Cerebellum (tissue), 5 donors: ENCODE results near the gene COL26A1.

- PRO-cap, 3 experiments = no peak in any of the 3 experiments
- RAMPAGE, long total RNA = no peak
These were observed 2.9 kb downstream of the GNB2 start for GRCh38 chr7:100676422-100676896.

- PRO-cap, 3 experiments = no peak in any of the 3 experiments
- RAMPAGE, long total RNA = no peak
These were observed 6.8 kb downstream of the GNB2 start for GRCh38 chr7:100680010-100681105.

DNA sequence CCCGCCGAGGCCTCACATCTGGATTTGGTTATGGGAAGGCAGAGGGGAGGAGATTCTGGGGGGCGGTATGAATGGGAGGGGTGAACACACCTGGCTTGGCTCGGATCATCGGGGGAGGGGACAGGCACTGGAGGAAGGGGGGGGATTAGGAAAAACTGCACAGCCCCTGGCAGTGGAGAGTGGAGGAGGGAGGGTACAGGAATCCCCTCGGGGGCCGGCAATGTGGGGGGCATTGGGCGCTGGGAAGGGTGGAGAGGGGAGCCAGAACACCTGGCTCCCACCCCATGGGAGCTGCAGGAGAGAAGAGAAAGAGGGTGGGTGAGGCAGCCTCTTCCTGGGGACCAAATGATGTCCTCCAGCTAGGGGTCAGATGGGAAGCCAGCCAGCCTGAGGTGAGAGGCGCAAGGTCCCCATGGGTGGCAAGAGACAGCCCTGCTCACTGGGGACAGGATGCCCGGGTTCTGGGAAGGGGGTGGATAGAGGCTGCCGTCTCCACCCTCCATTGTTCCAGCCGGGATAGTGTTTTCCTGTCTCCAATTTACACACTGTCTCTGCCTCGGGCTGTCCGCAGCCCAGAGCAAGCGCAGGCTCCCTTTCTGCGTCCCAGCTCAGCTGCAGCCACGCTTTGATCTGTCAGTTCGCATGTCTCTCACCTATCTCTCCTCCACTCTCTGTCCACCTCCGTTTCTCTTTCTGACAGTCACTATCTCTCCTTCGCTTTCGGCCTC is 2.3 kb downstream of the EPHB4 start:
- PRO-cap, 3 experiments = no peak in any of the 3 experiments
- RAMPAGE, long total RNA = no peak

GRCh38 chr7:100924191-100924899 is 25.0 kb upstream of the MUC3A start:
- PRO-cap, 3 experiments = no peak in any of the 3 experiments
- RAMPAGE, long total RNA = no peak

DNA sequence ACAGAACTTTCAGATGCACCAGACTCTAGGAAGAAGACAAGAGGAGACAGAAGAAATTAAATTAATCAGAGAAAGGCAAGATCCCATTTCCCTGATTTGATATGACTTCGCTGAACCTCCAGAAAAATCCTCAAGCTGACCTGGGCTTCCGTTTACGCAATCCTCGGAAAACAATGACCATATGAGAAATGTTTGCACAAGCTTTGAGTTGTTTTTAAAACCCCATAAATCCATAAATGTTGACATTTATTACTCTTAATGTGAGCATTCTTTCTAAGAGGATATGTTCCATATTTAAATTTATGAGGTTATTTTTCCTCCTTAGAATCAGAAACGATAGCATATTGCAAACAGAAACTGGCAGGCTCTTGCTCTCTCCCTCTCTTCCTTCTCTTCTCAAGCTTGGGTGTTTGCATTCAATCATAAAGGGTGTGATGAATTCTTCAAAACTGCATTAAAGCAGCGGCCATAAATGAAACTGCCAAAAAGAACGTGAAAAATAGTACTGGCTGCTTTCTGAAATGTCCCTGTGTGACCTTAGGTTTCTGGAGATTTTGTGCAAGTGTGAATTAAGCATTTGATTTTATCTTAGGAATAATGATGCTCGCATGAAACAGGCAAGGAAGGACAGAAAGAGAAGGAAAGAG is 6.9 kb upstream of the MUC3A start:
- PRO-cap, 3 experiments = no peak in any of the 3 experiments
- RAMPAGE, long total RNA = no peak

- PRO-cap, 3 experiments = no peak in any of the 3 experiments
- RAMPAGE, long total RNA = no peak
These were observed 2.1 kb downstream of the MUC3A start for GRCh38 chr7:100951109-100952256.

DNA sequence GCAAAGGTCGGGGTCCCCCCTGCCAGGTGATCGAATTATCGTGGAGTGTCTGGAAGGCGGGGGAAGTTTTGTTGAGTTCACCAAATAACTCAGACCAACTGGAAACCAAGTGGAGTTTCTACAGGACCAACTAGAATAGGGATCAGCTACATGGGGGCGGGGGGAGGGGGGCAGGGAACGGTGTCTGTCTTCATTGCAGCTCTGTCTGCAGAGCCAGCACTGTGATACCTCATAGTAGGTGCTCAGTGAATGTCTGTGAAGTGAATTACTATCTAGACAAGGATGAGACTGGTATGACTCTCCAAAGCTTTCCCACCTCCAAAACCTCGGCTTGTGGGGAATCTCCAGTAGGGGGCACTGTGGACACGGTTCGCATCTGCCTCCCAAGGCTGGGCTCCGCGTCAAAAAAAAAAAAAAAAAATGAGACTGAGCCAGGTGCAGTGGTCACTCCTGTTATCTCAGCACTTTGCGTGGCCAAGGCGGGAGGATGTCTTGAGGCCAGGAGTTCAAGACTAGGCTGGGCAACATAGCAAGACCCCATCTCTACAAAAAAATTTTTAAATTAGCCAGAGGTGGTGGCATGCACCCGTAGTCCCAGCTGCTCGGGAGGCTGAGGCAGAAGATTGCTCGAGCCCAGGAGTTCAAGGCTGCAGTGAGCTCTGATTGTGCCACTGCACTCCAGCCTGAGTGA is 9.5 kb downstream of the TRIM56 start:
- PRO-cap, 3 experiments = no peak in any of the 3 experiments
- RAMPAGE, long total RNA = no peak

DNA sequence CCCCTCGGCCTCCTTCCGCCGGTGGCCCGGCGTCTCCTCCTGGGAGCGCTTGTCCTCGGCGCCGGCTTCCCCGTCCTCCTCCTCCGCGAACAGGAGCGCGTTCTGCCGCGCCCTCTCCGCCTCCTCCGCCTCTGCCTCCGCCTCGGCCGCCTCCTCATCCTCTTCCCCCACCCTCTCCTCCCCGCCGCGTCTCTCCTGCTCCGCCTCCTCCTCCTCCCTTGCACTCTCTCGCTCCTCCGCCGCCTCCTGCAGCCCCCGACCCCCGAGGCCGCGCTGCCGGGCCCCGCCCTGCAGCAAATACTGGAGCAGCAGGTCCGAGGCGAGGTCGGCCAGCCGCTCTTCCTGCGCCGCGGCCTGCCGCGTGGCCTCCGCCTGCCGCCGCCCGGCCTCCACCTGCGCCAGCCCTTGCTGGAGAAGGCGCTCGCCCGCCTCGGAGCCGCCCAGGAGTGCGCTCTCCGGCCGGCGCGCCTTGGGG is 1.8 kb downstream of the VGF start:
- PRO-cap, 3 experiments = peak in 2 of 3 experiments; most common plus-strand start position 296 of the sequence (in 1); most common minus-strand start position 104 of the sequence (in 2)
- RAMPAGE, long total RNA = no peak

DNA sequence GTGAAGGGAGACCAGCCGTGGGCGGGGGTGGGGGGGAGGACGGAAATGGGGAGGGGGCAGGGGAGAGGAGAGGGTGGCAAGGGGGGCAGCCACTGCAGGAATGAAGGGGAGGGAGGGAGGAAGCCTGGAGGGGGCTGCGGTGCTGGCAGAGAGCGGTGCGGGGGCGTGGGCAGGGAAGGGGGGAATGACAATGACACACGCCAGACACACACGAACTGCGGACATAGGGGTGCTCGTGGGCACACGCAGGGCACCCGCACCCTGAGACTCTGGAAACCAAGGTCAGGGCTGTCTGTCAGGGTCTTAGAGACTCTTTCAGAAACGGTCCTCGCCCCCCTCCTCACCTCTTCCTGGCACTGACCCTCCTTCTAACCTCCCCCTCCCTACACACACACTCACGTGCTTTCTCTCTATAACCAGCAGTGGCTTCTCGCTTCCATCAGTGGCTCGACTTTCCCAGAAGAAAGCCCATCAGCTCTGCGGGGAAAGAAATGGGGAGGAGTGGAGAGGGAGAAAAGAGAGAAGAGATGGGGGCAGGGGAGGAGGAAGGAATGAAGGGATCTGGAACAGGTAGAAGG is 1.5 kb upstream of the VGF start:
- PRO-cap, 3 experiments = no peak in any of the 3 experiments
- RAMPAGE, long total RNA = no peak

GRCh38 chr7:101200380-101200785 is 453 bp downstream of the MOGAT3 start:
- PRO-cap, 3 experiments = no peak in any of the 3 experiments
- RAMPAGE, long total RNA = no peak

GRCh38 chr7:101232906-101233854 is 4.4 kb downstream of the CLDN15 start:
- PRO-cap, 3 experiments = no peak in any of the 3 experiments
- RAMPAGE, long total RNA = no peak

DNA sequence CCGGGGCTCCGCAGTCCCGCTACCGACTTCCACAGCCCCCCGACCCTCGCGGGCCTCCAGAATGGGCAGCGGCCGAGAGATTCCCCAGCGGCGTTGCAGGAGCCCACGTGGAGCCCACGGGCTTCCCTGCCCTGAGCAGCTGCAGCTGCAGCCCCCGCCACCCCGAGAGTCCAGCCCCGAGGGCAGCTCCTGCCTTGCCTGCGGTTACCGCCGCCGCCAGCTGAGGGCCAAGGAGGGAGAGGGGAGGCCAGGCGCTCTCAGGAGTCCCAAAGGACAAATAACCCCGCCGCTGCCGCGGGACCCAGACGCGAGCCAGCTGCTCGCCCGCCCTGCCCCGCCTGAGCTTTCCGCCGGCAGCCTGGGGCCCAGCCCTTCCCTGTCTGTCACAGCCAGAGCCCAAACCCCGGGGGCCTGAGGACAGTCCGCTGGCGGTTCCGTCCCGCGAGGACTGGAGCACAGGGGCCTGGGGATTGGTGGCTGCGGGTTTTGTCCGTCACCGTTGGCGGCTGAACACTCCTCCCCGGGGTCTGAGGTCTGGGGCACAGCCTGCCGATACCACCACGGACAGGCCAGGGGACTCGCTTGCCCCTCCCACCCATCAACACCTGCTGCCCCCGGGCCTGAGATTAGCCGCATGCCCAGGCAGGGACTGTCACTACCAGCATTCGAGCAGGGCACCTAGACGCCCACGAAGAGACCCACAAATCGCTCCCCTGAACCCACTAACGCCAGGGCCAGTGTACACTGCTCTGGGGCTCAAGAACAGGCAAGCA is 21.5 kb downstream of the IFT22 start:
- PRO-cap, 3 experiments = no peak in any of the 3 experiments
- RAMPAGE, long total RNA = no peak

DNA sequence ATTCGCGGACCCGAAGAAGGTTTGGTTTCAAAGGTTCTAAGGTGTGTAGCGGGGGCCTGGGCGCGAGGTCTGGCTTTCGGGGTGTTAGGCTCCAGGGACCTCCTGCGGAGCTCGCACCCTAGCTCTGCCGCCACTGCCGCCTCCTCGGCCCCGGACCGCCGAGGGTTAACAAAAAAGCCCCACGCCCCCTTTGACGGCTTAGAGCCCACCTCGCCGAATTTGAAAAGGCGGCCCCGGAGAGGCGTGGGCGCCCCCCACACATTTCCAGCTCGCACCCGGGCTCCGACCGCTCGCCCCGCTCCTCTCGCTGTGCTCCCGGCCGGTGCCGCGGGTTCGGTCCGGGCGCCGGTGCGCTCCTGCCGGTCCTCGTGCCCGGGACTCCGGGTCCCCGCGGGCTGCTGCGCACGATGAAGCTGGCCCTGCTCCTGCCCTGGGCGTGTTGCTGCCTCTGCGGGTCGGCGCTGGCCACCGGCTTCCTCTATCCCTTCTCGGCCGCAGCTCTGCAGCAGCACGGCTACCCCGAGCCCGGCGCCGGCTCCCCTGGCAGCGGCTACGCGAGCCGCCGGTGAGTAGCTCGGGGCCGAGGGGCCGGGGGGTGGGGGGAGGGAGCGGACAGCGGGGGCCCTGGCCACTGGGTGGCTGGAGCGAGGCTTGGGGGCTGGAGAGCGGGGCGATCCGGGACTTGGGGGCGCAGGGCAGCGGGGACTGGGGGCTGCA is at the start of gene COL26A1:
COL26A1 (plus strand) TSS at position 250 of the 717 bp plus-strand sequence.
- PRO-cap, 3 experiments = peak in 1 of 3 experiments; most common plus-strand start position 481 of the sequence (in 1); most common minus-strand start position 542 of the sequence (in 1)
- RAMPAGE, long total RNA = no peak

- PRO-cap, 3 experiments = no peak in any of the 3 experiments
- RAMPAGE, long total RNA = no peak
These were observed 26.9 kb downstream of the MYL10 start for GRCh38 chr7:101602127-101602739.

- PRO-cap, 3 experiments = no peak in any of the 3 experiments
- RAMPAGE, long total RNA = no peak
These were observed 74.1 kb upstream of the CUX1 start for GRCh38 chr7:101743050-101744075.

DNA sequence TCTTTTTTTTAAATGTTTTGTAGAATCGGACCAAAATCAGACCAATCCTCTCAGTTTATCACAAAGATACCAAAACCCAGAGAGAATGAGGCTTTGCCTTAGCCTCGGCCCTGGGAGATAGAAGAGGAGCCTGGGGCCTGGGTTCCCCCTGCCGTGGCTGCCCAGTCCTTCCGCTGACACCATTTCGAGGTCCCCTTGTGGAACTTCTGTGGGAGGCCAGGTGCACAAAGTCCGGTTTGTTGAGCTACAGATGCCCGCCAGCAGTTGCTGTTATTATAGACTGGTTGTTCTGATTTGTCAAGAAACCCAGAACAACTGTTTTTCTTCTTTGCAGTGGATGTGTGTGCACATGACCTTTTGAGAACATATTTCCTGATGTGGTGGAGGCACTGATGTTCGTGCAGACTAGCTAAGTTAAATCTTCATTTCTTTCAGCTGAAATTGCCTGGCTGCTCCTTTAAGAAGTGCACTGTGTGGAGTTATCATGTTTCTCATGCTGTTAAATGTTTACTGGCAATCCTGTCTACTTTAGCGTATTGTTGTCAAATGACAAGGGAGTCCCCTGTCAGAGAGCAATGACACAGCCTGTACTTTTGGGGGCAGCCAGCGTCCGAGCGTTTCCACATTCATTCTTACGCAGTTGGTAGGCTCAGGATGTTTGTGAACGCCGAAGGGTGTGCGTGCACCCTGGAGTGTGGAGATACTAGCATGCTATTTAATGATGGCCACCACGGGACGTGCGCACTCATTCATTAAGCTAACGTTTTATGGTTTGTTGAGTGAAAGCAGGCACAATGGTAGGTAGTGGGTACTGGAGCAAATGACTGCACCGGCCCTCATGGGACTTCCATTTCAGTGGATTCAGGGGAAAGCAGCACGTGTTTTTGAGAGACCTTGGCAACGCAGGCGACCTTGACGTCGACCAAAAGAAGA is 47.8 kb downstream of the CUX1 start:
- PRO-cap, 3 experiments = no peak in any of the 3 experiments
- RAMPAGE, long total RNA = no peak

- PRO-cap, 3 experiments = no peak in any of the 3 experiments
- RAMPAGE, long total RNA = no peak
These were observed 56.8 kb downstream of the CUX1 start for GRCh38 chr7:101873807-101875010.

DNA sequence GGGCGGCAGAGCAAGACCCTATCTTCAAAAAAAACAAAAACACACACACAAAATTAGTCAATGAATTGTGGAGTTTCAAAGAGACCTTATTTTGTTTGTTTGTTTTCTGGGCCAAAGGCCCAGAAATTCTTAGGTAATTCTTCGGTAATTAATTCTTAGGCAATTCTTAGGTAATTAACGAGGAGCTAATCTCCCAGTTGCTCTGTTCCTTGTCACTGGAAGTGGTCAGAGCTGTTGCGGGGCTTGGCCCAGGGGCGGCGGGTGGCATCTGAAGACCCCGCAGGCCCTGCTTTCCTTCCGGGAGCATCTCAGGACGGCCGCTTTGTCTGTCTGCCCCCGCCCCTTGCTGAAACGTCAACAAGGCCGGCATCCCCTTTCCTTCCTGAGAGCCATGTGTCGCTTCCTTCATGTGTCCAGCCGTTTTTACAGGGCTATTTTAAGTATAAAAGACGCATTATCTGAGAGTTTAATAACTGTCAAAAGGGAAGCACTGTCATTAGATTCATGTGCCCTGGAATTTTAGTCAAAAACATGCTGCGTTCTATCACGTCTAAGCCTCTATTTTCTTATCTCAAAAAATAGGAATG is 110.3 kb downstream of the CUX1 start:
- PRO-cap, 3 experiments = no peak in any of the 3 experiments
- RAMPAGE, long total RNA = no peak

DNA sequence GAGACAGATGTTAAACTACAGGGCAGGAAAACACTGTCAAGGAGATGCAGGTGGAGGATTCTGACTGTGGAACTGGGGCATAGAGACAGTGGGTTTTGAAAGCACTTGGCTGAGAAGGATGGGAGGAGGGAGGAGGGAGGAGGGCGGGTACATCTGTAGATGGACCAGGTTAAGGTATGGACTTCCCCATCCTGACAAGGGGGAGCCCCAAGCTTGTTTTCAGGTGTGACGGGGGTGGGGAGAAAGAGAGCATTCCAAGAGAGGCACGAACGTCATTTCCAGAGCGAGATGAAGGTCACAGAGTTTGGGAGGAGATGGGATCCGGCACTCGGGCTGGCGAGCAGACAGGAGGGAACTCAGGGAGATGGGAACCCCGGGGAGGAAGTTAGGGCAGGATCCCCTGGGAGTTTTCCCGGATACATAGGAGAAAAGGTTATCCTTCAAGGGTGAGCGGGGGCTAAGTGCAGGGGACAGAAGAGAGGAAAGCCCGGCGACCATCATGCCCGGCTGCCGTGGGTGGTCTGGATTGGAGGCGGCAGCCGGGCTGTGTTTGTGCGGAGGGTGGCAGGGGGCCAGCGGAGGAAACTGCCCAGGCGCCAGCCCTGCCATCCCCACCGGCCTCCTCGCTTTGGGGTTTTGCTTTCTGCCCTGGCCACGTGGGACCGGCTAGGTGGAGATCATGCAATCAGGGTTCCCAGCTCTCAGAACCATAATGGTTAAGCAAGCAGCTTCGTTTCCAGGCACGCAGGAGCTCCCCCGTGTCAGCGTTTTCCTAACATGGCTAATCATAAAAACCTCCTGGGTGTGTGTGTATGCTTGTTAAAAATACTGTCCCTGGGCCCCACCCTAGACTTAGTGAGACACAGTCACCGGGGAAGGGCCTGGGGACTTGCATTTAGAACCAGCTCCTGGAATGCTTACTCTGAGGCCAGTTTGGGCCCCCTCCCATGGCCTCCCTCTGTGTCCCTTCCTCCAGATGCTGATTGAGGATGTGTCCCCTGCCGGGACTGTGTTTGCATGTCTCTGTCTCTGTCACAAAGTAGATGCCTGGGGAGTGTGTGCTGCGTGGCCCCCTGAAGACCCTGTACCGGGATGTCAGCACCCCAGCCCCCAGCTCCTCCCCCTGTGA is 119.1 kb downstream of the CUX1 start:
- PRO-cap, 3 experiments = no peak in any of the 3 experiments
- RAMPAGE, long total RNA = no peak

DNA sequence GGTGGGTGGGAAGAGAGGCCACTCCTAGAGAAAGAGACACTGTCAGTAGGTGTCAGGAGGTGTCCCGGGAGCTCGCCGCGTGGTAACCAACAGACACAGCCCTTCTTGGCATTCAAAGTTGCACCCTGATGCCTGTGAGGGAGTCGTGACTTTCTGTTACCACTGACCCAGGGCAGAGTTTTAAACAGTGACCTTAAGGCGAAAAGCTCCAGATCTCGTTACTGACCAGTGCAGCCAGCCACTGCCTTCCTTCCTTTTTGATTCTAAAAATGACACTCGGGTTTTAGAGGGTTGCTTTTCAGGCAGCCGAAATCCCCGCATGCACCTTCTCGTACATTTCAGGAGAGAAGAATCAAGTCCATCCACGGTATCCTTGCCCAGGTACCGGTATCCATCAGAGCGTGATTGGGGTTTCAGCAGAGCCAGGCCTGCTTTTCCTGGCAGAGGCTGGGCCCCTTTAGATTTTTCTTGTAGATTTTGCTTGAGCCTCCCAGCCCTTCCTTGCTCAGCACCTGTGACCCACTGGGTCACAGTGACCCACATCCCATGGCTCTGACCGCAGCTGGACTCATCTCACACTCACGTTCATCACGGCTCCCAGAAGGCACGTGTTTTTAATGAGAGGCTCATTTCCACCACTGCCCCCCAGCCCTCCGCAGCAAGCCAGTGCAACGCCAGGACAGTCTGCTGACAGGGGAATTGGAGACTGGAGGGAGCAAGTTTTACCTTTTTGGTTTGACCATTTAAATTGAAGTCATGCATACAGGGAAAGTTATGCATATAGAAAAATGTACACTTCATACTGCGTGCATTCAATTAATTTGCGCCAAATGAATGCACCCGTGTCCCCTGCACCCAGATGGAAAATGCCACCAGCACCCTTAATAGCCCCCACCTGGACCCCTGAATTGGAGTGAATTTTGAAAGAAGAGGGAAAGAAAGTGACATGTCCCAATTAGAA is 155.6 kb downstream of the CUX1 start:
- PRO-cap, 3 experiments = no peak in any of the 3 experiments
- RAMPAGE, long total RNA = no peak